ENCODE data around the genes TGIF2LY, RBMY1D and DAZ2.

- PRO-cap, 7 experiments: no peak in any of the 7 experiments
- RAMPAGE, long total RNA, 2 experiments: no peak in any of the 2 experiments
Measured at GRCh38 chrY:2934723-2935324, 357 bp upstream of the ZFY start.

GRCh38 chrY:3578838-3579233 lies at the start of gene TGIF2LY:
Gene TGIF2LY (plus strand): TSS chrY:3579067.
- PRO-cap, 7 experiments: no peak in any of the 7 experiments
- RAMPAGE, long total RNA, 2 experiments: no peak in any of the 2 experiments

- PRO-cap, 7 experiments: peak in 1 of 7 experiments; most common plus-strand start chrY:12274694 (in 1)
- RAMPAGE, long total RNA, 2 experiments: no peak in any of the 2 experiments
Measured at GRCh38 chrY:12274557-12274789, 426.6 kb upstream of the USP9Y start.

- PRO-cap, 7 experiments: no peak in any of the 7 experiments
- RAMPAGE, long total RNA, 2 experiments: no peak in any of the 2 experiments
Measured at GRCh38 chrY:19055737-19056456, 282.4 kb upstream of the HSFY2 start.

GRCh38 chrY:19378659-19379146 lies 365.8 kb downstream of the KDM5D start:
- PRO-cap, 7 experiments: peak in 1 of 7 experiments; most common plus-strand start chrY:19378849 (in 1)
- RAMPAGE, long total RNA, 2 experiments: no peak in any of the 2 experiments

GRCh38 chrY:20574962-20575270 lies 660 bp upstream of the EIF1AY start:
- PRO-cap, 7 experiments: no peak in any of the 7 experiments
- RAMPAGE, long total RNA, 2 experiments: no peak in any of the 2 experiments

GRCh38 chrY:20576493-20576925 lies 933 bp downstream of the EIF1AY start:
- PRO-cap, 7 experiments: no peak in any of the 7 experiments
- RAMPAGE, long total RNA, 2 experiments: no peak in any of the 2 experiments

- PRO-cap, 7 experiments: no peak in any of the 7 experiments
- RAMPAGE, long total RNA, 2 experiments: no peak in any of the 2 experiments
Measured at GRCh38 chrY:21894245-21894833, at the start of gene RBMY1D. Gene RBMY1D (minus strand): TSS chrY:21894526.

GRCh38 chrY:23219121-23219603 lies at the start of gene DAZ2:
Gene DAZ2 (plus strand): TSS chrY:23219533.
- PRO-cap, 7 experiments: no peak in any of the 7 experiments
- RAMPAGE, long total RNA, 2 experiments: no peak in any of the 2 experiments